Epidermal melanocyte (primary cell): ENCODE results near the gene CXCL13.

DNA sequence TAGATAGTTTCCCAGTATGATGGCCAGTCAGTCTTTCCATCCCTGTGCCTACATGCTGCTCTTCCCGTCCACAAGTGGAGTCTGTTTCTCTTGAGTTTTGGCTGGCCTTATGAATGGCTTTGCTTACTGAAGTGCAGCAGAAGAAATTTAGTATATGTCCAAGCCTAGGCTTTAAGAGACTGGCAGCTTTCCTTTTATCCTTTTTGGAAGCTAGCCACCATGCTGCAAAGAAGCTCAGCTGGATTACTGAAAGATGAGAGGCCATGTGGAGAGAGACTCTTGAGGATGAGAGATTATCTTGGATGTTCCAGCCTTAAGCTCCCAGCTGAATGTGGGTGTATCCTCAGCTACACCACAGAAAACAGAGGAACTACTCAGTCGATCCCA, 12.4 kb downstream of the CCNG2 start:
- RRBS: no CpG with 5 or more reads among the region's 2 CpGs

- RRBS: no CpG with 5 or more reads among the region's 4 CpGs
Measured at GRCh38 chr4:77601311-77602008, 4.2 kb upstream of the CXCL13 start.

DNA sequence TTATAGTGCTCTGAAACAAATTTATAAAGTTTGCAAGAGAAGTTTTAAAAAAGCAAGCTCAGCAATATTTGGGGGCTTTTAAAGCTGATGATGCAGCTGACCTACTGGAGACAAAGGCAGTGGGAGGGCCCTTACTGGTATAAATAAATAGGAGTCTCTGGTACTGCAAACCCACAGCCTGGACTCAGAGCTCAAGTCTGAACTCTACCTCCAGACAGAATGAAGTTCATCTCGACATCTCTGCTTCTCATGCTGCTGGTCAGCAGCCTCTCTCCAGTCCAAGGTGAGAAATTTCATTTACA, at the start of gene CXCL13:
Gene CXCL13, plus strand, starts transcription at position 174 of the 302 bp plus-strand sequence.
- RRBS: no CpG with 5 or more reads among the region's 1 CpG

- RRBS: no CpG with 5 or more reads among the region's 6 CpGs
Measured at GRCh38 chr4:77757518-77757968, 61.6 kb downstream of the CNOT6L start.

- RRBS: no CpG with 5 or more reads among the region's 2 CpGs
Measured at GRCh38 chr4:77816223-77816770, 2.9 kb downstream of the CNOT6L start.

GRCh38 chr4:78181730-78182409, 124.7 kb downstream of the FRAS1 start:
- RRBS: no CpG with 5 or more reads among the region's 37 CpGs

DNA sequence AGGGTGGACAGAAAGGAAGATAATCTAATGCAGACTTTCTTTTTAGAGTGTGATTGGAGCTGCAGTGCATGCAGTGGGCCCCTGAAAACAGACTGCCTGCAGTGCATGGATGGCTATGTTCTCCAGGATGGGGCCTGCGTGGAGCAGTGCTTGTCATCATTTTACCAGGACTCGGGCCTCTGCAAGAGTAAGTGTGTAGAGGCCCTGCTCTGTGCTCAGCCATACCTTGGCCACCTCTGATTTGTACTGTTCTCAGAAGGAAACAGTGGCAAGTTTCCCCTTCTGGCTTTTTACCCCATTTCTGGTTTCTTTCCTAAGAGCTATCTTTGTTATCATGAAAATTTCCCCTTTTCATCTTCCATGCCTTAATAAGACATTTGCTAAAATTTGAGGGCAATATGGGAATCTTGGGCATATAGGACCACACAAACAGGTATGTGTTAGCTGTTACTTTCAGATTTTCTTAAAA, 178.9 kb upstream of the ANXA3 start:
- RRBS: no CpG with 5 or more reads among the region's 2 CpGs

GRCh38 chr4:78779184-78779819, 3.2 kb downstream of the BMP2K start:
- RRBS: no CpG with 5 or more reads among the region's 2 CpGs

GRCh38 chr4:78868277-78869596, 70.5 kb downstream of the PAQR3 start:
- RRBS: no CpG with 5 or more reads among the region's 12 CpGs

DNA sequence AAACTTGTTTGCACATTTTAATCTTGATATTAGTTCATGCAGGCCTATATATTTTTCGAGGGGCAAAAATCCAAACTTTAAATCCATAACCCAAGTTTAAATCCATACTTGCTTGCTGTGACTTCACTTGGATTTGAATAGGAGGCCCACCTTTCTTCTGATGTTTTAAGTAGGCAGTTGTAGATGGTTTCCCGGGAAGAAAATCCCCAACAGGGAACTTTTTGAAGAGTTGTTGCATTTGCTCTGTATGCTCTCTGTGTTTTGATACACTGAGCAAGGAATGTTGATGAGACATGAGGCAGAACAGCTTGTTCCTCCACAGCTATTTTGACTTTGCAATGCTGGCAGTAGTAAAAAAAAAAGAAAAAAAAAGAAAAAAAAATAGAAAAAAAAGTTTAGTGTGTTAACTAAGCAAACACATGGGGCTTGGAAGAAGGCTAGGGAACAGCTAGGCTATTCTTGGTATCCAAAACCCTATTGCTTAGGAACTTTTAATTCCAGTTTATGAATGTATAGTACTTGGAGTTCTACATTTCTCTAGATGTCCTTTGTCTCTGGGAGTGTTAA, 23.3 kb upstream of the PAQR3 start:
- RRBS: no CpG with 5 or more reads among the region's 2 CpGs

DNA sequence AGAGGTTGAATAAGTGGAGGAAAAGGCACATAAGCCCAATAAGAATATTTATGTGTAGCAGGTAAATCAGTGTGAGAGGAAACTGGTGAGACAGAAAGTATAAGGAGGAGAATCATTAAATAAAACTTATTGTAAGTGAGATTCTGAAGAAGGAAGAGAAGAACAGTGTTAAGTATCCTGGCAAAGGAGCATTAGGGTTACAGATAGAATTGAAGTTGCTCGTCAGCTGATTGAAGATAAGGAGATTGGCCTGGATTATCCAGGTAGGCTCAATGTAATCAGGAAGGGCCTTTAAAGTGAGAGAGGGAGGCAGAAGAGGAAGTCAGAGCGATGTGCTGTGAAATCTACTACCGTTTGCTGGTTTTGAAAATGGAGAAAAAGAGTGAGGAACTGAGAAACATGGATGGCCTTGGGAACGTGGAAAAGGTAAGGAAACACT, 245.8 kb downstream of the ANTXR2 start:
- RRBS: no CpG with 5 or more reads among the region's 4 CpGs

DNA sequence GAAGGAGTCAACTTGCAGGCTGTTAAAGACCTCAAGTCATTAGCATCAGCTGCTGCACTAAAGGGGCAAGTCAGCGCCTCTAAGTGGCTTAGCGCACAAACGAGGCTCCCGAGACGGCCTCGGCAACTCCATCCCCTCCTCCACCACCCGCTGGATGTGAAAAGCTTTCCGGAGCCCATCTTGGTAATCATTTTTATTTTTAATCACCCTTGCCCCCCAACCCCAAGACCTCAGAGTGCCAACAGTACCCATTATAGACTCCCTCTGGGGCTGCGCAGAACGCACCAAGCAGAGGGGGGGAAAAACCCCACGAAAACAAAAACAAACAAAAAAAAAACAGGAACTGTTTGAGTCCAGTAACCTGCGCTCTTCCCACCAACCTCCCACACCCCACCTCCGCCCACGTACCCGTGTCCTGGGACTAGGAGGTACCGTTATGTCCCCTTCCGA, 859 bp upstream of the PRDM8 start:
- RRBS: no CpG with 5 or more reads among the region's 17 CpGs

DNA sequence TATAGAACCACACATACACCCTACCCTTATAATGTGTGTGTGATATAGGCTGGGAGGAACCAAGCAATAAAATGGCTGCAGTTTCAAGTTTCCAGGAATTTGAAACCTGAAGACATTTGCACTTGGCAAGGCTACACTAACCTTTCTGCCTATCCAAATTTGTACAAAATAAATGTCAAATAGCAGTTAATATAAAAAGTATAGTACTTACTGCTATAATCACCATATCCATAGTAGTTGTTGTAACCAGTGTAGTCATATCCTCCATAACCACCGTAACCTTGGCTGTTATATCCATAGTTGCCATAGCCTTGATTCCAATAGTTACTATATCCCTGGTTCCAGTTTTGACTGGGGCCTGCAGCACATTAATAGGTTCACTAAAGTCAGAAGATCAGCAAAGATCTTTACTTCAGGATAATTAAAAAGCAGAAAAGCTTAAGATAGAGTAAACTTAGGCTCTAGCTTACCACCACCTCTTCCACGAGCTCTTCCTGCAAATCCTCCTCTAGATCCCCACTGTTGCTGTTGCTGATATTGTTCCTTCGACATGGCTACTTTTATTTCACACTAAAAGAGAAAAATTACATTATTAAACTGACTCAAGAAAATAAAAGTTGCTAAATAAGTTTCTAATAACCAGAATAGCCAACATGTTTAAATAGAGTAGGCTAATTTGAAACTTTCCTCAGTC, 17.3 kb downstream of the HNRNPD start:
- RRBS: no CpG with 5 or more reads among the region's 3 CpGs

- RRBS: under 1% methylated on average over 13 of the region's 53 CpGs
Measured at GRCh38 chr4:82374082-82374699, 400 bp upstream of the HNRNPD start.

- RRBS: no CpG with 5 or more reads among the region's 15 CpGs
Measured at GRCh38 chr4:82415937-82416511, 14.2 kb downstream of the HNRNPDL start.

- RRBS: no CpG with 5 or more reads among the region's 7 CpGs
Measured at GRCh38 chr4:82423224-82424450, 6.6 kb downstream of the HNRNPDL start.

DNA sequence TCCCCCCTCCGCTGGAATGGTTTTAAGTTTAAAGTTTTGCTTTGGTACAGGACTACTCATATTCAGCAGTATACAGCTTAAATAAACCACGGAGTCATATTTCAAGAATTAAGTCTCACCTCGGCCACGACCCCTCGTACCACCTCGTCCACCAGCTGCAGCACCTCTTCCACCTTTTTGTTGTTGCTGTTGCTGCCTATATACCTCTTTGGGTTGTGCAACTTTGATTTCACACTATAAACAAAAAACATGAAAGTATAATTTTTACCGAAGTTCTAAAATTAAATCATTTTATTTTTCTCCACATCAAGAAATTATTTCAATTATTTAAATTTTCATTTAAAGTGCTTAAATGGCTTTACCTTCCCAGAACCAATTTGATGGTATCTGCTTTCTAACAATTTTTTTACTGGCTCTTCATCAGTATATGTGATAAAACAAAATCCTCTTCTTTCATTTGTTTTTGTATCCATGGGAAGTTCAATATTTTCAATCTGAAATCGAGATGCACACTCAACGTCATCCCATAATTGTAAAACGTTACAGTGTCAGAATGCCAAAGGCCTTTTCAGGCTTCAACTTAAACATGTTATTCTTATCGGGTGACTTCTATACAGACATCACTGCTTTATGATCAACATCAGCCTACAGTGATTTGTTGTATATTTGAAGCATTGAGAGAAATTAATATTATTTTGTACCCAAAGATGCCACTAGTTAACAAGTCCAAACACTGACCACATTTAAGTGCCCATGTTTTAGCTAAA, 3.0 kb downstream of the HNRNPDL start:
- RRBS: no CpG with 5 or more reads among the region's 11 CpGs

DNA sequence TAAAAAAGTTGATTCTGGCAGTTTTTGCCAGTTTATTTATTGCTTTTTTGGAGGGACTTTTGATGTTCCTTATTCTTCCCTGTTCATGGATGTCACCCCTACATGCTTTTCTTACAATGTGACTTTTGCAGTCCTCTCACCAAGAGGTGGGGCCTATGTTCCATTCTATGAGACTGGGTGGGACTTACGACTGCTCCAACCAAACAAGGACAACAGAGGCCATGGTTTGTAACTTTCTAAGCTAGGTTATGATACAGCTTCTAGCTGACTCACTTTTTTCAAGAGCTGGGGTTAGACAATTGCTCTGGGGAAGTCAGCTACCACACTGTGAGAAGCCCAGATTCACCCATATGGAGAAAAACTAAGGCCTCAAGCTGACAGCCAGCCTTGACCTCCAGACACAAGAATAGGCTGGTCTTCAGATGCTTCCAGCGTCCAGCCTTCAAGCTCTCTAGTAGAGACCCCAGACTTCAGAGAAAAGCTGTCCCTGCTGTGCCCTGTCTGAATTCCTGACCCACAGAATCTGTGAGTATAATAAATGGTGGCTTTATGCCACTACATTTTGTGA, 39.5 kb downstream of the ENOPH1 start:
- RRBS: no CpG with 5 or more reads among the region's 2 CpGs

DNA sequence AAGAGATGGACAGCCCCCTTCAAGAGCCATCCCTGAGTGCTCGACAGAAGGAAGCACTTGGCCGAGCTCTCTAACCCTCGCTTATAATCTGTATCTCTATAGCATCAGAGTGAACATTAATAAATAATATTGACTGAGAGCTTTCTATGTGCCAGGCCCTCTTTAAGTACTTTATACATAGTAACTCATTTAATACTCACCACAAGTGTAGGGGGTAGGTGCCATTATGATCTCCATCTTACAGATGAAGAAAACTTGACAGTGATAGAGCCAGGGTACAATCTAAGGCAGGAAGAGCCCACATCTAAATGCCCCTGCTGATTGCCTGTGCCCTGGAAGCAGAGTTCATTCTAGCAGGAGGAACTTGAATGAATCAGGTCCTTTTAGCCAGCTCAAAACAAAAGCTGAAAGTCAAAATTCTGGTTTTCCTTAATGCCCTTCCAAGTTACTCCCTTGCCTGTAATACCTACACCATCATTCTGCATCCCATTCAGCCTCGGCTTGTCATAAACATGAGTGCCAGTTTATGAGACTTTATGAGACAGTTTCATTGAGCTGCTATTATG, 89.7 kb downstream of the SCD5 start:
- RRBS: no CpG with 5 or more reads among the region's 4 CpGs